SJSA1 (cell line): Measurements from ENCODE around the gene RALGAPA2.

GRCh38 chr20:19213851-19214603 lies 1.6 kb downstream of the SLC24A3 start:
- RAMPAGE, long total RNA = no peak

DNA sequence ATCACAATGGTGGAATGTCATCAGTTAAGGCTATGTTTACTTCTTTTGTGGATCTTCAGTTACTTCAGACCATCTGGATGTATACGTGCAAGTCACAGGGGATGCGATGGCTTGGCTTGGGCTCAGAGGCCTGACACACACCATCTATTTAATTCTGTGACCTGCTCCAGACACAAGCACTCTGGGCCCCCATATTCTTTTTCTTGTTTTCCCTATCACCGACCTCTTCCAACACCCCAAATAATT lies 1.5 kb upstream of the RIN2 start:
- RAMPAGE, long total RNA = no peak

DNA sequence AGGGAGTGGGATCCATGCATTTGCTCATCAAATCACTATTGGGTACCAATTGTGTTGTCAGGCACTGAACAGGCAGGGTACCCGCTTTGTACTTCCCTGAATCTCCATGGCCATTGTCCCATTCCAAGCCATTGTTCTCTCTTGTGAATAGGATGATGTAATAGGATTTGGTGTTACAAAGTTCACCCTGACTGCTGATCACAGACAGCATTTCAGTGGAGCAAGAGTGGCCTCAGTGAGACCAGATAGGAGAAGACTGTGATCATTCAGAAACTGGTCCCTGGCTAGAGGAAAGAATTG lies 16.5 kb downstream of the RIN2 start:
- RAMPAGE, long total RNA = no peak

DNA sequence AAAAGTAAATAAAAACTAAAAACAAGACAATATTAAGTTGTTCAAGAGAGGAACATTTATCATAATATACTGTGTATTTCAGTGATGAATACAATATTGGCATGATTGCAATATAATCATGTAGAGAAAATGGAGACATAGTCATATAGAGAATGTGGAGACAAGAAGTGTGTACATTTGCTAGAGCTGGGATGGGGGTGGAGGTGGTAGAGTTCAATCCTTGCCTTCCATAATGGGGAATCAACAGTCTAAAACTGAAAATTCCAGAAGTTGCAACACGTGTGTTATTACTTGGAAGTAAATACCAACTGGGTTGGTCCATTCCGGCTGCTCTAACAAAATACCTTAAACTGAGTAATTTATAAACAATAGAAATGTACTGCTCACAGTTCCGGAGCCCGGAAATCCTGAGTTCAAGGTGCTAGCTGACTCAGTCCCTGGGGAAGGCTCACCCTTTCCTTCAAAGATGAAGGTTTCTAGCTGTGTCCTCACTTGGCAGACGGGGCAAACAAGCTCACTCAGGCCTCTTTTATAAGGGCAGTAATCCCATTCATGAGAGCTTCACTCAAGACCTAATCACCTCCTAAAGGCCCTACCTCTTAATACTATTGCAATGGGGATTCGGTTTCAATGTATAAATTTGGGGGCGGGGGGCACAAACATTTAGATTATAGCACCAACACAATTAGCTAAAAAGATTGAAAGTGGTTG lies 59.0 kb downstream of the RIN2 start:
- RAMPAGE, long total RNA = no peak

- RAMPAGE, long total RNA = no peak
Measured at GRCh38 chr20:20018938-20019591, 1.9 kb downstream of the NAA20 start.

GRCh38 chr20:20076018-20076646 lies 23.8 kb downstream of the CFAP61 start:
- RAMPAGE, long total RNA = no peak

DNA sequence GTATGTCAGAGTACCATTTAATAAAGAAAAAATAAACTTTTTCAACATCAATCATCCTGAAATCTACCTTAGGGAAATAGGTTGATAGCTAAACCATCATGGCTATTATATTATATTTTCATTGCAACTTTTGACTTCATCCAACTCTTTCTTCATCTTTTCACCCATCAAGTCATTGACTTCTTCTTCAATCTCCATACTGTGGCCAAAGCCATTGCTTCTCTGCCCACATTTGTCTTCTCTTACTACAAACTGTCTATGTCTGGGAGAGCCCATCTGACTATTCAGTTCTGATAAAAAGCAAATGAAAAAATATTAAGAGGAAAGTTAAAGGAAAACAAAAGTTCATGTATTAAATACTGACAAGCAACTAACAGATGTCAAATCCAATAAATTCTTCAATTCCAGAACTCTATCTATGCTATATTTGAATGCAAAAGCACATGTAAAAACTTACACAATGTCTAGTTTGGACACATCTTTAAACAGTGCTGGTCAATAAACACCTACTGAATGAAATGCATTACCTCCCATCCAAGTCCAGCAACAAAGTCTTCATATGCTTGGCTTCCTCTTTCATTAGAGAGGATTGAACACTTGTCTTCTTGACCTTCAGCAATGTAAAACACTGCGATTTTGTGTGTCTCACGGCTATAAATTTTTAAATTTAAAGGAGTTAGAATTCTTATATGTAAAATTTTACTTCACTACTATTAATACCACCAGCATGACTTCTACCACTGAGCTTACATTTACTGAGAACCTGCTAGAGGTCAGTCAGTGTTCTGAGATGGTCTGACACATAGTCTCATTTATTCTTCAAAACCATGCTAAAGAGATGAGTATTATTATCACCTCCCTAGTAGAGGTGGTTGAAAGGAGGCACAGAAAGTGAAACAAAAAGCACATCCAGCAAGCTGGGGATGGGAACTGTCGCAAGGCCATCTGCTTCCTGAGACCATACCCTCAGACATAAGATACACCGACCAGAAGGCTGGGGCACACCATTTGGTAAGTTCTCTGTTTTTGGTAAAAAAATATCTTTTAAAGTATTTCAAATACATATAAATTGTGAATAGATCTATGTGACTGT lies 137.3 kb downstream of the INSM1 start:
- RAMPAGE, long total RNA = no peak

- RAMPAGE, long total RNA = no peak
Measured at GRCh38 chr20:20712340-20713137, at the start of gene RALGAPA2. Gene RALGAPA2, minus strand, starts transcription at chr20:20712644.

- RAMPAGE, long total RNA = no peak
Measured at GRCh38 chr20:21100187-21100624, 25.7 kb upstream of the KIZ start.

DNA sequence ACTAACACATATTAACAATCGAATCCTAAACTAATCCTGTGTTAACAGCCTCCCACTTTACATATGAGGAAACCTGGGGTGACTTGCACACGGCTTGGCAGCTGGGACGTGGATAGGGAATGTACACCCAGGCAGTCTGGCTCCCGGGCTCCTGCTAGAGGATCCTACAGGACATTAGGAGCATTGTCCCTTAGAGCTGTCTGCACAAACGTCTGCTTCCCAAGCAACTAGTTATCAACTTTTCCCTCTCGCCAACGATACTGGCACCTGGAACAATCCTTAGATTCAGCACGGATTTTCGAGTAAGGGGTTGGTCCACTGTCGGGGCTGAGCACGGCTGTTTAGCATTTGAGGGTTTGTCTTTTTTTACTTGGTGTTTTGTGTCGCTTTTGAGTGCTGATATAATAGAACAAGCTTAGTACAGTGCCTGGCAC lies 618 bp upstream of the KIZ start:
- RAMPAGE, long total RNA = no peak

DNA sequence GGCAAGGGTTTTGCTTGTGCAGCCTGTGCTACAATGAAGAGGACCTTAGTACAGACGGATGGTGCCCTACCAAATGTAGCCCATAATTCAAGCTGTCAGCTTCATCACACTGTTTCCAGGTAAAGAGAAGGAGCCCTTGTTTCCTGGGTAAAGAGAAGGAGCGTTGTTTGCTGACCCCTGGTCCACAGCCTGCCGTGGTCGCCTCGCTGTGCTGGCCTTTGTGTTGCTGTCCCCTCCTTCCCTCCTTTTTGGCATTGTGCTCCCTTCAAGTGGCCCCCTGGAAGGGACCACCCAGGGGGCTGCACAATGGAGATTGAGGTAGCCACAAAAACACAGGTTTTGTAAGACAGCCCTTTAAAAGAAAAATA lies 63.7 kb downstream of the KIZ start:
- RAMPAGE, long total RNA = no peak

DNA sequence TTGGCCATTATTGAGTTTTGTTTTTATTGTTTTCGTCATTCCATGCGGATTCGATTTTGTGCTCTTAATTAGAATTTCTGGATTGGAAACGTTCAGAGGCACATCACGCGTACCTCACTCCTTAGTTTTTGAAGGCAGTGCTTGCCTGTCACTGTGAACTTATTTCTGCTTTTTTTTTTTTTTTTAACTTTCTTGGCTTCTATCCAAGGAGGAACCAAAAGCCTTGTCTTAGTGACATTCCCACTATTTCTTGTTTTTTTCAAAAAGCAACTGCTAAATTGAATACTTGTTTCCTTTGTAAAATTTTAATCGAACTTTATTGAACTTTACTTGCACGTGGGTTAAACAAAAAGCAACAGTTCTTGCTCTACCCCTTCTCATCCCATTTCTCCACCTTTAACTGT lies 1.1 kb downstream of the XRN2 start:
- RAMPAGE, long total RNA = no peak

DNA sequence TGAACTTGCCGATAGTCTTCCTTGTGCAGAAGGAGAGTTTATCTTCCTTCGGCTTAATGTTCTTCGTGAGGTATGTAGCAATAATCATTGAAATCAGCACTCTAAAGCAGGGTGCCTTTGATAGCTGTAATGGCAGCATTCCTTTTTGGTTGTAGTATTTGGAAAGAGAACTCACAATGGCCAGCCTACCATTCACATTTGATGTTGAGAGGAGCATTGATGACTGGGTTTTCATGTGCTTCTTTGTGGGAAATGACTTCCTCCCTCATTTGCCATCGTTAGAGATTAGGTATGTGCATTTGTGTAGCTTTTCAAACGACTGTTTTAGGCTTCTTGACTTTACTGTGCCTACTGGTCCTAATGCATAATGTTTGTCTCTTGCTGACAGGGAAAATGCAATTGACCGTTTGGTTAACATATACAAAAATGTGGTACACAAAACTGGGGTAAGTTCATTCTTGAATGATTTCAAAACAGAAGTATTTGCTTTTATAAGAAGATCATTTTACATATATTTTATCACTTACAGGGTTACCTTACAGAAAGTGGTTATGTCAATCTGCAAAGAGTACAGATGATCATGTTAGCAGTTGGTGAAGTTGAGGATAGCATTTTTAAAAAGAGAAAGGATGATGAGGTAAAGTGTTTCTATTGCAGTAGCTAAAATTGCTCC lies 30.6 kb downstream of the XRN2 start:
- RAMPAGE, long total RNA = no peak

- RAMPAGE, long total RNA = no peak
Measured at GRCh38 chr20:21506806-21507120, 7.1 kb downstream of the NKX2-2 start.

DNA sequence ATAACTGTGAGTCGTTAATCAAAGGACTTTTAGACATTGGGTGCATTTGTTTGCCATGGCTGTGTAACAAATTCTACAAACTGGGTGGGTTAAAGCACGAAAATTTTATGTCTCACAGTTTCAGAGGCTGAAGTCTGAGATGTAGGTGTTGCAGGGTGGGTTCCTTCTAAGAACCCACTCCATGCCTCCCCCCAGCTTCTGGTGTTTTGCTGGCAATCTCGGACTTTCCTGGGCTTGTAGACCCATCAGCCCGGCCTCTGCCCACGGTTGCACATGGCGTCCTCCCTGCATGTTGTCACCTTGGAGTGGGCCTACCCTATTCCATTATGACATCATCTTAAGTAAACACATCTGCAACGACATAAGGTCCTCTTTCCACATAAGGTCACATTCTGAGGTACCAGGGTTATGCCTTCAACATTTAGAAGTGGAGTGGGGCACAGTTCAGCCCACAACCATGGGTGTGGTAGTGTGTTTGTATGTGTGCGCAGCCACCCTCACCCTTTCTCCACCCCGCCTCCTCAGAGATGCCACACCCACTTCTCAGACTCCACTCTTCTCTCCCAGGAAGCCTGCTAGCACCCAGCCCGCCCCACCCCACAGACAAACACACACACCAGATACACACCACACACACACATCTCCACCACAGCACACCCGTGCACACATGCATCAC lies 113.0 kb downstream of the FOXA2 start:
- RAMPAGE, long total RNA = no peak

GRCh38 chr20:22525703-22526200 lies 58.6 kb downstream of the FOXA2 start:
- RAMPAGE, long total RNA = no peak

- RAMPAGE, long total RNA = no peak
Measured at GRCh38 chr20:22570931-22571354, 13.4 kb downstream of the FOXA2 start.

DNA sequence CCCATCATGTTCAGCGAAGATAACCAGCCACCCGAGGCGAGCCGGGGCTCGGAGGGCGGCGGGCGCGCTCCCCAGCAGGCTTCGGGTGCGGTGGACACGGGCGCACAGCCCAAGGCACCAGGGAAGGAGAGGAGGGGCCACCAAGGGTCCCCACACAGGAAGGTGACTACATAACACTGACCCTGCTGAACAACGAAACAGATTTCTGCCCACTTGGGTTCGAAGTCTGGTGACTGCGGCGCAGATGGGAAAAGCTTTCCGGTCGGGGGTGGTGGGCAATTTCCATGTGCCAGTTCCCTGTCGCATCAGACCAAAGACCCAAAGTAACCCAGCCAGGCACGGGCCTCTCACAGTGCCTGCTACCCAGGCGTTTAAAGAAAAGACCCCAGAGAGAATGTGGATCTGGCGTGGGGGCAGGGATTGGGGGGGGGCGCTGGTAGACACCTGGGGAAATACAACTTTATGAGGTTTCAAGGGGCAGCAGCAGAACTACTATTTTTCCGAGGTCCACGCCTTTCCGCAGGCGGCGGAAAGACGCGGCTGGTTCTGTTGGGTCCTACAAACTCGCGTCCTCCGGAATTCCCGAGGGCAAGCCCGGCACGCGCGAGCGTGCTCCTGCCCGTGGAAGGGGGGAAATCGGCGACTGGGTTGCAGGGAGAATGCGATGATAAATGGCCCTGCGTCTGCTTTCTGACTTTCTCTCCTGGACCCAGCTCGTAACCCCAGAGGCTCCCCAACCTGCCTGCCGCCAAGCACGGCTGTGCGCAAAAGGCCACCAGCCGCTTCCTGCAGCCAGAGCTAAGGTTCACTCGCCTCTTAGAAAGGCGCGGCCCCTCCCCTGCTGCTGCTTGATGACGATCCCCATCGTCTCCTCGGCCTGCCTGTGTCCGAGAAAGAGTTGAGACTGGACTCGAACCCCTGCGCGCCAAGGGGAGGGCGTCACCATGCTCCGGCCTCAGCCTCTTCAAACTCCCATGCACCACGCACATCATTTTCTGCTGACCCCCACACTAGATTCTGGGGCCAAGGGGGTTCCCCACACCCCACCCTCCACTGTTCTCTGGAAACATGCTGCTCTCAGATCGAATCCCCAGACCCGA lies 6.9 kb downstream of the FOXA2 start:
- RAMPAGE, long total RNA = no peak

DNA sequence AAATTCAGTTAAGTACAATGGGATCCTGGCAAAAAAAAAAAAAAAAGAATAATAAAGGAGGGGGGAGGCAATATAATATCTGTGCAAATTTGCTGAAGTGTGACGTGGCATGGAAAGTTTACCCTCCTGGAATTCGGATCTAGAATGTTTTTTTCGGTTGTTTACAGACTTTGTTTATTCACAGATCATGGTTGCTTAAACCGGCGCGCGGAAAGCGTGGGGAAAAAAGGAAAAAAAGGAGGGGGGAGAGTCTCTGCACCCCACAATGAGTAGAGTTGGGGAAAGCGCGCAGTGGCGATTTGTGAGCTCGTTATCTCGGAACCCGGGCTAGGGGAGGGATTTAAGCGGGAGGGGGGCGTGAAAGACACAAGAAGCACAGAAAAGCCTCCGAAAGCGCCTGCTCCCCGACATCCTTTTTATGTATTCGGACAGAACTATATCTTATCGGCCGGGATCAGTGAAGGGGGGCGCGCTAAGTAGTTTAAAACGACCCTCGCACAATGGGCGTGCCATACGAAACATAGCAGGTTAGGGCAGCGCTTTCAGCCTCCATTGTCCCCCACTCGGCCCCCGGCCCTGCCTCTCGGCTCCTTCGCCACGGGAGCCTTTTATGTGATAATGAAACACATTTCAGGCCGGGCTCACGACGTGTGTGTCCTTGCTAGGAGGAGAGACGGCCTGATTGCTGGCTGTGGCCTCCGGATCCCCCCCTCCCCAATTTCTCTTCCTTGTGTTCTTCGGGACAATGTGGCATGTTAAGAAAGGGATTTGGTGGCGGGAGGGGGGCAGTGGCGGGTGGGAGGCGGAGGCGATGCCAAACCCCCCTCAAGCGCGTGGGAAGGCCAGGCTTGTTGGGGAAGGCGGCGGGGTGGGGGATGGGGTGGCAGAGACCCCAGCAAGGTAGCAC lies 5.4 kb downstream of the FOXA2 start:
- RAMPAGE, long total RNA = no peak

- RAMPAGE, long total RNA = no peak
Measured at GRCh38 chr20:22584658-22585807, 661 bp upstream of the FOXA2 start.